Uterus (tissue), 7 donors: ENCODE data around the gene RNFT2.

DNA sequence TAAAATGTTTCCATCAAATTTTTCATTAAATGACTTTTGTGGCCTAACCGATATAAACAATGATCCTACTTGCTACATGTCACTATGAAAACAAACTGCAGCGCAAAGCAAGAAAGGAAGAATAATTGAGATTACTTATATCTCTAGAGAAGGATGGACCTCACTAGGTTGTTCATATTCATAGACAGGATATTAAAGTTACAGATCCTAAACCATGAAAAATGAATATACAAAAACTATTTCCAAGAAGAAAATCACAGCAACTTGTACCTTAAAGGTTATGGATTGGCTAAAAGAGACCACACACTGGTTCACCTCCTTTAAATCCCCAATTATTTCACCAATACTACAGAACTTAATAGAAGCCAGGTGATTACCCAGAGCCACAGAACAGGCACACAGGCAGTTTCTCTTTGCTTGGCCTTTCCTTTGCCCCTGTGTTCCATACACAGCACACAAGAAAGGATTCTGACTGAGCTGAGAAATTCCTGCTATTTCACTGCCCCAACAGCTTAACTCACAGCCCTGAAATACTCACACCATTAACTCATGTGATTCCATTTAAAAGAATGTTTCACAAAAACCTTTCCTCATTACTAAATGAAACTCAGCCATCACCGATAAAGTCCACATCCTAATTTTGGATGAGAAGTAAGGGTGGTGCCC is 133.7 kb downstream of the MED13L start:
- PRO-cap, 4 experiments, result no peak in any of the 4 experiments
- RAMPAGE, long total RNA, 2 experiments, result no peak in any of the 2 experiments
- RRBS, result no CpG with 5 or more reads among the region's 3 CpGs

- PRO-cap, 4 experiments, result no peak in any of the 4 experiments
- RAMPAGE, long total RNA, 2 experiments, result start-site peak on the minus strand in 1 of 2 experiments, at chr12:116157637-116157707 at its widest, 19 reads per replicate
- RRBS, result no CpG with 5 or more reads among the region's 9 CpGs
Observed at GRCh38 chr12:116157207-116158221, 120.0 kb downstream of the MED13L start.

- PRO-cap, 4 experiments, result no peak in any of the 4 experiments
- RAMPAGE, long total RNA, 2 experiments, result no peak in any of the 2 experiments
- RRBS, result no CpG with 5 or more reads among the region's 5 CpGs
Observed at GRCh38 chr12:116161267-116161939, 116.1 kb downstream of the MED13L start.

DNA sequence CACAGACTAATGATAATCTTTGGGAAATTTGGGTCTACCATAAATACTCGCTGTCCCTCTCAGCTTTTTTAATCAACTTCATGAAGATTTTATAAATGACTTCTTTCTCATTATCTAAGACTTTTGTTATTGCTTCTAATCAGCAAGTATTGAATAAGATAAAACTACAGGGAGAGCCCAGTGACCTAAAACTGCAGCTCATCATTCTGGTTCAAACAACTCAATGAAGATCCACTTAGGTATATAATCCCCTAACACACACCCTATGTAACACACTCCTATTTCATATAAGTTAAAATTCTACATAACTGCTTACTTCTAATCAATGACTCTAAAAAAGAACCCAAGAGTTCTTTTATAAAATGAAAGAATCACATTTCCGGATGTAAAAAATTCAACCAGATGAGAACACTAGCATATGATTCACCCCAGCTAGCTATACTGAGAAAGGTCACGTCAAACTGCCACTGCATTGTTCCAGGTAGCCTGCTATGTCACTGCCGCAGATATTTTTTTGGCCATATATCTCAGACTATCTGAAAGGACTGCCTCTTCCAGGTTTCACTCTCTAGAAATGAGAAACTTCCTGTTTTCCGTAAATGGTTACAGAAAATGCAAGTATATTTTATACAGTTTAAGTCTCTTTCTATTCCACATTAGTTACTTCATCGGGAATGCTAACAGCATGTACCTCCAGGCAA is 105.4 kb downstream of the MED13L start:
- PRO-cap, 4 experiments, result no peak in any of the 4 experiments
- RAMPAGE, long total RNA, 2 experiments, result no peak in any of the 2 experiments
- RRBS, result no CpG with 5 or more reads among the region's 6 CpGs

DNA sequence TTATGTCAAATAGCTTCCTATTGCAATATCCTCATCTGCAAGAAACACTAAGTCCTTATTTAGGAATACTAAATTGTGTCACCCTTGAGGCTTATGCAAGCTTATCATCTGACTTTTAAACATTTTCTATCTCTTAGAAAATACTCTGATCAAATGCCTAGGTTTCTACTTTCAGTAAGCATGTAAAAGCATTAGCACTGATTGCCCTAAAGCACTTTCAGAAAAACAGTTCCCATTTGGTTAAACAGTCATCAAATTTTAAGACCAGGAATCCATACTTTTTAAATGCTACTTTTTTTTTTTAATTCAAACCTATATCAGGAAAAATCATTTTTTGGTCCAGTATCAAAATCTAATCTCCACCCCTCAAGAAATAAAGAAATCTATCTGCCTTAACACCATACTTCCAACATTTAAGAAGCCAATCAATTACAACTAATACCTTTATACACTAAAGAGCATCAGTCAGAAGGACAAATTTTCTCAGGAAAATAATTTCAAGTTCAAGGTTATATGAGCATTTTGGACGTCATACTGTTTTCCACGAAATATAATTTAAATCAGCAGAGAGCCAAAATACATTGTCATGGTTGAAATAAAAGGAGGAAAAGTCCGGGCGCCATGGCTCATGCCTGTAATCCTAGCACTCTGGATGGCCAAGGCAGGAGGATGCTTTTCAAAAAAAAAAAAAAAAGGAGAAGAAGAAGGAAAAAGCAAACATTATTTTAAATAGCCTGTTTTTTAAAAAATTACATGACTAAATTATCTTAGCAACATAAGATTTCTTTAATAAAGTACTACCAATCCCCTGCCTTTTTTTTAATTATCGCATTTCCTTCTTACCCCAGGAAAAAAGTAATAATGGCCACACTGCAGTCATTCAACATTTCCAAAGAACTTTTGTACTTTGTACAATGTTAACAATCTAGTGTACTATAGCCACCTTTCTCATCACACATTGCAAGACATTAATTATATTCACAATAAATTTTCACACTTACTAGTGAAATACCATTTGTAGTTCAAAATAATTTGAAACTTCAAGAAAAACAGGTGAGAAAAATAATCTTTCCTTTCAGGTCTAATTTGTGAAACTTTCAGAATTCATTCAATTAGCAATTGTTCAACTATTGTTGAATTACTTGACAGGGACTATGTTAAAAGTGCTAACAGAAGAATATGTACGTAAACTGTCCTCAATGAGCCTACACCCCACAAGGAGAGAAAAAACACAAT is 77.7 kb downstream of the MED13L start:
- PRO-cap, 4 experiments, result no peak in any of the 4 experiments
- RAMPAGE, long total RNA, 2 experiments, result start-site peak on the minus strand in 1 of 2 experiments, centred at position 198 of the sequence, 26 reads per replicate
- RRBS, result no CpG with 5 or more reads among the region's 6 CpGs

DNA sequence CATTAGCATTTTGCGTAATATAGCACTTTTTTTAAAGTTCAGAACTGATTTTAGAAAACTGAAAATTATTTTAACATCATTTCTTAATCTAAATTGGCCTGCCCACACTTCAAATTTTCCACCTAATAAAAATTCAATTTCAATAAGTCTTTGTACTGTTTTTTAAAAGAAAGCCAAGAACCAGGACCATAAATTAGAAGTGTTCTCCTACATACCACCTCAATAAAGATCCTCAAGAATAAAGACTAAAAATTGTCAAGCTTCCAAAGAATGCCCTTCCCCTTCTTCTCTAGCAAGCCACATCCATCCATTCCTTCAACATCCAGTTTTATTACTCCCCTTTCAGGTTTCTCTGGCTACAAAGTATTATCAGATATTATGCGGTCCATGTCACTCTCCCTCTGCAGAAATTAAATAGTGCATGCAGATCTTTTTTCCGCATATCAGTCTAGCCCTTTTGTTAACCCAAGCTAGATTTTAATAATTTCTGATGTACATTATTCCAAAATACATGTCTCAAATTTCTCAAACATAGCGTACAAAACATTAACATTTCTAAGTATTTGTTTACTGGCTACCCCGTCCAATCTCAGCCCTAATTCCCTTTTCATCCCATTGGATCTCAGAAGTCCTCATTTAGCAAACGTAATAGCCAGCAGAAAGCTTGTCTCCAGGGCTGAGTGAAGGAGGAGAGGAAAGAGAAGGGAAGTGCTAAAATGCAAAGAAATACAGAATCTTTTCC is 11.7 kb downstream of the MED13L start:
- PRO-cap, 4 experiments, result no peak in any of the 4 experiments
- RAMPAGE, long total RNA, 2 experiments, result no peak in any of the 2 experiments
- RRBS, result no CpG with 5 or more reads among the region's 6 CpGs

DNA sequence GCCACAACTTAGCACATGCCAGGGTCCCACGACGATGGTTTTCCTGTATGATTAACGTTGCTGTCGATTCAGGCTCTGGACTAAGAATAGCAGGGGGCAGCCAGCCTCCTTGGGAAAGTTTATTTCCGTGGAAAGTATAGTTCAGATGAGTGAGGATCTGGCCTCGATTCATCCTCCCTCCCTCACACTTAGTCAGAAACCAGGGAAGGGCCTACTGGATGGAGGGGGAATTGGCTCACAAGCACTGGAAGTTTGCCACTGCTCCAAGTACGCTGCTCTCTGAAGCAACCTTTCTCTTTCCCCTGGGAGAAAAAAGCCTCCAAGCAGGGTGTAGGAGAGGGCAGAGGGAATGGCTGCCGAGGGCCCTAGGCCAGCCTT is 105.7 kb upstream of the MED13L start:
- PRO-cap, 4 experiments, result no peak in any of the 4 experiments
- RAMPAGE, long total RNA, 2 experiments, result no peak in any of the 2 experiments
- RRBS, result no CpG with 5 or more reads among the region's 8 CpGs

DNA sequence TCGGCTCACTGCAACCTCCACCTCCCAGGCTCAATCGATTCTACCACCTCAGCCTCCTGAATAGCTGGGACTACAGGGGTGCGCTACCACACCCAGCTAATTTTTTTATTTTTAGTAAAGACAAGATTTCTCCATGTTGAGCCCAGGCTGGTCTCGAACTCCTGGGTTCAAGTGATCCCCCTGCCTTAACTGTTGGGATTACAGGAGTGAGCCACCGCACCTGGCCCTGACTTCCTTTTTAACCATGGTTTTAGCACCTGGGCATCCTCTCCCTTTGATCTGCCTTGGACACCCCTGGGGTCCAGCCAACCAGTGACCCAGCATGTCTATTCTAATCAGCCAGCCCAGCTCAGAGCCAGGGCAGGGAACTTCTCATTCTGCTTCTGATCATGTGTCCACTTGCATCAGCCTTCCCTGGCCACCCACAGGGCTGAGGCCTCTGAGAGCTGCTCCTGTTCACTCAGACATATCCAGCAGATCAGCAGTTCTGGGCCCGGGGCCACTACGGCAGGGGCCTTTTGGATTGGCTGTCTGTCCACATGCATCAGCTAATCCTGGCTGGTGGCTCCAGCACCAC is 118.0 kb upstream of the MAP1LC3B2 start:
- PRO-cap, 4 experiments, result no peak in any of the 4 experiments
- RAMPAGE, long total RNA, 2 experiments, result no peak in any of the 2 experiments
- RRBS, result no CpG with 5 or more reads among the region's 7 CpGs

DNA sequence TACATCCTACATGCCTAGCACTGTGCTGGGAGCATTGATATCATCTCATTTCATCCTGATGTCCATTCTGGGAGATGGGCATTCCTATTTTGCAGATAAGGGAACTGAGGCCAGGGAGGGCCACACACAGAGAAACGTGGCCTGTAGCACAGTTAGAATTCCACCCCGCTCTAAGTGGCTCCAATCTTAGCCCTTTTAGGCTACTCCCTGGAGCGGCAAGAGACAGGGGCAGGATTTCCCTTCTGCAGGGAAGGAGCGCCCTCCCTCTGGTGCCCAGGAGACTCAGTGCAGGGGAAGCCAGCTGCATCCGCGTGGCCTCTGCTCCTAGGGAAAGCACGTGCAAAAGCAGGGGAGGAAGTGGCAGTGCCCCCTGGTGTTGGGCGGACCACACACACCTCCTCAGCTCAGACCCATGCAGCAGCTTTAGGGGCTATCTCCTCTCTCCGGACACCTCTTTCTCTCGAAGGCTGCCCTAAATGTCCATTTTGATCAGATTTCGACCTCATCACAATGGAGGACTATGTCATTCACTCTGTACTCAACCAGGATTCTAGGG is 50.0 kb downstream of the SPRING1 start:
- PRO-cap, 4 experiments, result no peak in any of the 4 experiments
- RAMPAGE, long total RNA, 2 experiments, result no peak in any of the 2 experiments
- RRBS, result no CpG with 5 or more reads among the region's 11 CpGs

GRCh38 chr12:116708703-116709660 is 28.9 kb downstream of the SPRING1 start:
- PRO-cap, 4 experiments, result no peak in any of the 4 experiments
- RAMPAGE, long total RNA, 2 experiments, result no peak in any of the 2 experiments
- RRBS, result no CpG with 5 or more reads among the region's 28 CpGs

GRCh38 chr12:116737588-116738911 is at the start of gene RNFT2:
RNFT2 (plus strand) TSS chr12:116738315.
- PRO-cap, 4 experiments, result peak in 4 of 4 experiments; most common plus-strand start chr12:116738347 (in 1); most common minus-strand start chr12:116738035 (in 3)
- RAMPAGE, long total RNA, 2 experiments, result no peak in any of the 2 experiments
- RRBS, result 2% methylated on average over 7 of the region's 91 CpGs

DNA sequence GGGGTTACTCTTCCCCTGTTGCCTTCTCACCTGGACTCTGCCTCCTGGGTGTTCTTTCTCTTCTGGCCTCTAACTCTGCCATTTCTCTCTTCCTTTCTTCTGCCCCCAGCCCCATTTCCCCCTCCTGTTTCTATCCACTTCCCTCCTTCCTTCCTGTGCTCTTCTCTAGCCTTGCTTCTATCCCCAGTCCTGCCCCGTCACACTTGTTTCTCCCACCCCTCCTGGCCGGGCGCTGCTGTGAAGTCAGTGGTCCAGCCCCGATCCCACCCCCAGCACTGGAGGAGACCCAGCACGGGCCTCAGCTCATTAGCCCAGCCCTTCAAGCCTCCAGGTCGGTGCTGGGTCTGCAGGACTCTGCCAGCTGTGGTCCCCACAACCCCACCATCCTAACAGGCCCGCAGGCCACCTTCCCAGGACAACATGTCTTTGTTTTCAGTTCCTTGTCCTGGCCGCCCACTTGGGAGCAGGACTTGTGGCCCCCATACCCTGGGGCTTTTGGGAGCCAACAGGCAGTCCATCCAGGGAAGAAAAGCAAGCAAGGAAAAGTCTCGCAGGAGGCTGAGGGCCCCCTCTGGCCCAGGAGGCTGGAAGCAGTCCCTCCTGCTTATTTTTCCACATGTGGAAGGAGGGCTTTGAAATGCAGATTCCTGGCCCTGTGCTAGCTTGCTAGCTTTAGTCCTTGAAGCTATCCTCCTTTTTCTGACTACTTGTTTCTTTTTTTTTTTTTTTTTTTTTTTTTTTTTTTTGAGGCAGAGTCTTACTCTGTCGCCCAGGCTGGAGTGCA is 60.0 kb downstream of the HRK start:
- PRO-cap, 4 experiments, result peak in 1 of 4 experiments; most common plus-strand start position 333 of the sequence (in 1)
- RAMPAGE, long total RNA, 2 experiments, result no peak in any of the 2 experiments
- RRBS, result no CpG with 5 or more reads among the region's 10 CpGs

DNA sequence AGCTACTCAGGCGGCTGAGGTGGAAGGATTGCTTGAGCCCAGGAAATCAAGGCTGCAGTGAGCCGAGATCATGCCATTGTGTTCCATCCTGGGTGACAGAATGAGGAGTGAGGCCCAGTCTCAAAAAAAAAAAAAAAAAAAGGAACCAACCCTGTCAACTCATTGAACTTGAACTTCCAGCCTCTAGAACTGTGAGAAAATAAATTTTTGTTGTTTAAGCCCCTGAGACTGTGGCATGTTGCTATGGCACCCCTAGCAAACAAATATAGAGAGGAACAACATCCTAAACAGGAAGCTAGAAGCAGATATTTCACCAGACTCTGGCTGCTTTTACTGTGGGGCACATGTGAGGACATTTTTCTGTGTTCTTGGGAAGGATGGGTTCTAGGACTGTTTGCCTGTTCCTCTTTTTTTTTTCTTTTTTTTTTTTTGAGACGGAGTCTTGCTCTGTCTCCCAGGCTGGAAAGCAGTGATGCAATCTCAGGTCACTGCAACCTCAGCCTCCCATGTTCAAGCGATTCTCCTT is 4.1 kb upstream of the HRK start:
- PRO-cap, 4 experiments, result no peak in any of the 4 experiments
- RAMPAGE, long total RNA, 2 experiments, result no peak in any of the 2 experiments
- RRBS, result no CpG with 5 or more reads among the region's 4 CpGs

- PRO-cap, 4 experiments, result no peak in any of the 4 experiments
- RAMPAGE, long total RNA, 2 experiments, result no peak in any of the 2 experiments
- RRBS, result no CpG with 5 or more reads among the region's 4 CpGs
Observed at GRCh38 chr12:116926238-116926591, 15.5 kb downstream of the FBXW8 start.

GRCh38 chr12:117005244-117005835 is 93.9 kb downstream of the TESC start:
- PRO-cap, 4 experiments, result peak in 1 of 4 experiments; most common plus-strand start chr12:117005678 (in 1)
- RAMPAGE, long total RNA, 2 experiments, result no peak in any of the 2 experiments
- RRBS, result no CpG with 5 or more reads among the region's 11 CpGs

GRCh38 chr12:117030430-117031107 is 68.6 kb downstream of the TESC start:
- PRO-cap, 4 experiments, result no peak in any of the 4 experiments
- RAMPAGE, long total RNA, 2 experiments, result no peak in any of the 2 experiments
- RRBS, result no CpG with 5 or more reads among the region's 17 CpGs

GRCh38 chr12:117052631-117053207 is 46.5 kb downstream of the TESC start:
- PRO-cap, 4 experiments, result no peak in any of the 4 experiments
- RAMPAGE, long total RNA, 2 experiments, result no peak in any of the 2 experiments
- RRBS, result no CpG with 5 or more reads among the region's 12 CpGs

GRCh38 chr12:117068329-117068877 is 30.8 kb downstream of the TESC start:
- PRO-cap, 4 experiments, result no peak in any of the 4 experiments
- RAMPAGE, long total RNA, 2 experiments, result no peak in any of the 2 experiments
- RRBS, result no CpG with 5 or more reads among the region's 11 CpGs

- PRO-cap, 4 experiments, result no peak in any of the 4 experiments
- RAMPAGE, long total RNA, 2 experiments, result no peak in any of the 2 experiments
- RRBS, result no CpG with 5 or more reads among the region's 9 CpGs
Observed at GRCh38 chr12:117158809-117159246, 31.4 kb downstream of the FBXO21 start.

GRCh38 chr12:117188654-117189633 is 1.3 kb downstream of the FBXO21 start:
- PRO-cap, 4 experiments, result peak in 4 of 4 experiments; most common plus-strand start chr12:117189181 (in 2); most common minus-strand start chr12:117189082 (in 1)
- RAMPAGE, long total RNA, 2 experiments, result no peak in any of the 2 experiments
- RRBS, result 20% methylated on average over 1 of the region's 24 CpGs